ENCODE data around the genes ZMYND15 and AIPL1.

DNA sequence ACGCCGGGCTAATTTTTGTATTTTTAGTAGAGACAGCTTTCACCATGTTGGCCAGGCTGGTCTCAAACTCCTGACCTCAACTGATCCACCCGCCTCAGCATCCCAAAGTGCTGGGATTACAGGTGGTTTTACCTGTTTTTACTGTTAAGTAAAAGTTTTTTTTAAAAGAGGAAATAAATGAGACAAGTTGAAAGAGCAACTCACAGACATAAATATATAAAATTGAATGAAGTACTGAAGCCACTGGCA is 31.9 kb downstream of the UBE2G1 start:
- RAMPAGE, long total RNA, result no peak
- RRBS, result no CpG with 5 or more reads among the region's 3 CpGs

DNA sequence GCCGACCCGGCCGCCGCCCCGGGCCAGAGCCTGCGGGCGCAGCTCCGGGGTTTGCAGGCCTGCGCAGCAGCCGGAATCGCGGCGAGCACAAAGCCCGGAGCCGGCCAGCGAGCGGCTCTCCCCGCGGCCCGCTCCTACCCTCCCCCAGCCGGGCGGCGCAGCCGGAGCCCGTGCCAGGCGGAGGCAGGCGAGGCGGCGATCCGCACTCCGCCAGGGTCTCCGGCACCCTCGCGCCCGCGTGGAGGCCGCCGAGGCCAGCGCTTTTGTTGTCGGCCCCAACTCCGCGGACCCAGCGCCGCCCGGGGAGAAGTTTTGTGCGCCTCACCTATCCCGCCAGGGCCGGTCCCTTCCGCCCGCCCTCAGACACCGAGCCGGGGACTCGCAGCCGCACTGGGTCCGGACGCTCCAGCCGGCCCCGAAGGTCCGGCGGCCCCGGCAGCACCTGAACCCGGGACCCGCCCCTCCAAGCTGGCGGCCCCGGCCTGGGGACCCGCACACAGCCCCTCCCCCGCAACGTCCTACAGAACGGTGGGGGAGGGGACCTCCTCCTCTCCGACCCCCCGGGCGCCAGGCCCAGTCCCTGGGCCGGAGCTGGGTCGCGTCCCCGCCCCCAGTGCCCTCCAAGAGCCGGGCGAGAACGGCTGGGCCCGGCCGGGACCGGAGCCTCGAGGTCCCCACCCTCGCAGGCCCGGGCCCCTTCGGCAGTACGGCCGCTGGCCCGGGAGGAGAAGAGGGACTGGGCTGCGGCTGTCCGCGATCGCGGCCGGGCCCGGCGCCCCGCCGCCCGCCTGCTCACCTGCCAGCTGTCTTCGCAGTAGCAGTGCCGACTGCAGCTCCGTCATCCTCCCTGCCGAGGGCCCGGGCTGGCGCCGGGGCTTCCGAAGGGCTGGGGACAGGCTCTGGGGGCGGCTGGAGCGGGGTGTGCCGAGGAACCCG is 732 bp downstream of the UBE2G1 start:
- RAMPAGE, long total RNA, result no peak
- RRBS, result 2% methylated on average over 61 of the region's 112 CpGs

DNA sequence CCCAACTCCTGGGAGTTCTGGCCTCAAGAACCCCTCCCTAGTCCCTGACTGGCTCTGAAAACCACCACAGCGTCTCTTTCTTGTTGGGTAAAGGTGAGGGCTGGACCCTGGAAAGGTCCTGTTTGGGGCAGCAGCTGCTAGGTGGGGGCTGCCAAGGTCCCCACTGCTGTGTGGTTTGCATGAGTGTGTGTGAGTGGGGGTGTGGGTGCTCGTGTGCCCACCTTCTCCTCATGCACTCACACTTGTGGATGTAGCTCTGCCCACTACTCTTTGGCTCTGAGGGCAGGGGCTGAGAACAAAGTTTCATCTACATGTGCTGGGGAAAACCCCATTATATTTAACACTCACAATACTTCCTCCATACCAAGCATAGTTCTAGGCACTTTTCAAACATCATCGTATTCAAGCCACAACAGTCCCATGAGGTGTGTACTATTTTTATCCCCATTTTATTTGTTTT is 7.1 kb upstream of the SPNS3 start:
- RAMPAGE, long total RNA, result no peak
- RRBS, result no CpG with 5 or more reads among the region's 3 CpGs

GRCh38 chr17:4480475-4481294 is 18.0 kb upstream of the SPNS2 start:
- RAMPAGE, long total RNA, result no peak
- RRBS, result no CpG with 5 or more reads among the region's 13 CpGs

GRCh38 chr17:4522436-4523022 is 23.8 kb downstream of the SPNS2 start:
- RAMPAGE, long total RNA, result no peak
- RRBS, result no CpG with 5 or more reads among the region's 14 CpGs

- RAMPAGE, long total RNA, result no peak
- RRBS, result no CpG with 5 or more reads among the region's 9 CpGs
Observed at GRCh38 chr17:4587102-4587703, 2.9 kb downstream of the SMTNL2 start.

DNA sequence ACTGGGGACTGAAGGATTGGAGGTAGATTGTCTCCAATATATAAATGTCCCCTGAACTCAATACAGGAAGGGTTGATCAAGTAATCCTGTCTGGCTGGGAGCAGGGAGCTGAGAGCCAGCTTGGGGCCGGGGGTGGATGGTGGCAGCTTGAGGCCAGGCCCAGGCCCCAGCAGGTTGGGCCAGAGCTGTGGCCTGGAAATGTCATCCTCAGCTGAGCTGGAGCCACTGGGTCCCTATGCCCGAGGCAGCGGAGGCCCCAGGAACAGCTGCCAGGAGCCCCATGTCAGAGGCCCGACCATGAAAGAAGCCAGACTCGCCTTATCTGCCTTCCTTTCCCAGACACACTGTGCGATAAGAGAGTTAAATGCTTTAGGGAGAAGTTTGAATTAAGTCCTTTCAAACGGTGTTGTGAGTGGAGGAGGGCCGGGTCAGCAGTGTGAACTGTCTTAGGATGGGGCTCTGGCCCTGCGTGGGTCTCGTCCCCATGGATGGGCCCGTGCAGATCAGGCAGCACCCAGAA is 3.5 kb downstream of the SMTNL2 start:
- RAMPAGE, long total RNA, result no peak
- RRBS, result no CpG with 5 or more reads among the region's 11 CpGs

GRCh38 chr17:4599663-4600370 is 15.5 kb downstream of the SMTNL2 start:
- RAMPAGE, long total RNA, result no peak
- RRBS, result 76% methylated on average over 2 of the region's 23 CpGs

DNA sequence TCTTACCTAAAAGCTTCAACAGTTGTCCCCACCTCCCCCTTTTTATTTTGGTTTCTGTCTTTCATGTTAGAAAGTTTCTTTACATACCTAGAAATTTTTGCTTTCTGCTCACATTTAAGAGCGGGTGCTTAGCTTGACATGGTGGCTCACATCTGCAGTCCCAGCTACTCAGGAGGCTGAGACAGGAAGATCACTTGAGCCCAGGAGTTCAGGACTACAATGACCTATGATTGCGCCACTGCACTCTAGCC is 3.3 kb upstream of the MED11 start:
- RAMPAGE, long total RNA, result no peak
- RRBS, result no CpG with 5 or more reads among the region's 2 CpGs

DNA sequence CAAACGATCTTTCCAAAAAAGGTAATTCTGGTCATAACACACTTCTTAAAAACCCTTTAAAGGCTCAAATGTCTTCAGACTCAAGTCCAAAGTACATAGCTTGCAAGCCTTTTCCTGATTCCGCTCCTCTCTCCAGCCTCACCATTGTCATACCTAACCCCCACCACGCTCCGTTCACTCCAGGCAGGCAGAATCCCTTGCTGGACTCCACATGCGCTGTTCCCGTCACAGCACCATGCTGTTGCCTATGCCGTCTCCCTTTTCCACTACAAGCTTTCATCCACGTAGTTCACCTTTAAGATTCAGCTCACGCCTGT is 664 bp upstream of the MED11 start:
- RAMPAGE, long total RNA, result no peak
- RRBS, result no CpG with 5 or more reads among the region's 9 CpGs

GRCh38 chr17:4739499-4739992 is at the start of gene ZMYND15:
TSS of gene ZMYND15 (plus strand) at chr17:4739833.
- RAMPAGE, long total RNA, result no peak
- RRBS, result under 1% methylated on average over 38 of the region's 65 CpGs

DNA sequence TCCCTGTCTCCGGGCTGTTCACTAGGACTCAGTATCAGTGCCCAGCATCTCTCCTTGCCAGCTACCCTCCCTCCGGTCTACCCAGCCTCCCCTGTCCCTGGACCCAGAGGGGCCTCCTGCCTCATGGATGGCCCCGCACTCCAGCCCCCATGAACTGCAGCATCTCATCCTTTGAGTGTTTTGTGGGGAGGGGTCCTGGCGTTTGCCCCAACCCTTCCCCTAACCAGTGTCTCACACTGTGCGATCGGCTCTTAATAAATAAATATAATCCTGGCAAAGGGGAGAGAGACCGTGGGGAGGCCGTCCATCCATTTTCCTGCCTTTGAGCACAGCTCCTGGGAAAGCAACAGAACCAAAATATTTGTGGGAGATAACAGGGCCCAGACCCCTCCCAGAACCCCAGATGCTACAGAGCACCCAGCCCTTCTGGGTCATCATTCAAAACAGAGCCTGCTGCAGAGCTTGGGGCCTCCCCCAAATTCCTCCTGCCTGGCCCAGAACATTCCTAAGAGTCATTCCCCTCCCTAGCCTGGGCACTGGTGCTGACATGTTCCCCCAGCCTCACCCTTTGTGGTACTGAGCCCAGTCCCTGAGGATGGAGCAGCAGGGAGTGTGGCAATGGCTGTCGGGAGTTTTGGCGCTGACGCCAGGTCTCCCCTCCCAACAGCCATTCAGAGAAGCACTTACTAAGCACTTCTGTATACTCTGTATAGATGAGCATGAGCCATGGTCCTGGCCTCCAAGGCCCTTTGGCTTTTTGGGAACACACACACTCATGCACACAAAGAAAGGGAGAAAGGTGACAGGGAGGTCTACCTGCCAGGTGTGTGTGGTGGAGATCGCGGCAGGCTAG is 17.8 kb upstream of the C17orf107 start:
- RAMPAGE, long total RNA, result no peak
- RRBS, result 92% methylated on average over 2 of the region's 13 CpGs

GRCh38 chr17:4897423-4898303 is 1.7 kb upstream of the C17orf107 start:
- RAMPAGE, long total RNA, result no peak
- RRBS, result no CpG with 5 or more reads among the region's 10 CpGs

DNA sequence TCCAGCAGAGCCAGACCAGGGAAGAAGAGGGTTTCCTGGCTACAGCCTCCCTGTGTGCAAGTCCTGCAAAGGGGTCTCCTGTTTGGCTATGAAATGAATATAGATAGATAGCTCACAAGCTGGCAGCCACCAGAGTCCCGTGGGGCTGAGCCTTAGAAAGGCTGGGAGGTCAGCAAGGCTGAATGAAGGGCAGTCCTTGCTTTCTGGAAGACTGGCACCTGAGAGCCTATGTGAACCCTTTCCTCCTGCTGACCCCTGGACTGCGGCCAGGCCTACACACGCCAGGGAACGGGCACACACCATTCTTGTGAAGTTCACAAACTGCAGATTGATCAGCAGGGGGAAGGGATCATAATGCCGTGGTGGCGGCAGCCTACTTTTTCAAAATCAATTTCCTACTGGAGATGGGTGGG is 1.0 kb upstream of the C17orf107 start:
- RAMPAGE, long total RNA, result no peak
- RRBS, result no CpG with 5 or more reads among the region's 6 CpGs

GRCh38 chr17:4940848-4941162 is 737 bp downstream of the RNF167 start:
- RAMPAGE, long total RNA, result no peak
- RRBS, result no CpG with 5 or more reads among the region's 17 CpGs

GRCh38 chr17:4948625-4949322 is 444 bp upstream of the PFN1 start:
- RAMPAGE, long total RNA, result no peak
- RRBS, result 2% methylated on average over 11 of the region's 47 CpGs

DNA sequence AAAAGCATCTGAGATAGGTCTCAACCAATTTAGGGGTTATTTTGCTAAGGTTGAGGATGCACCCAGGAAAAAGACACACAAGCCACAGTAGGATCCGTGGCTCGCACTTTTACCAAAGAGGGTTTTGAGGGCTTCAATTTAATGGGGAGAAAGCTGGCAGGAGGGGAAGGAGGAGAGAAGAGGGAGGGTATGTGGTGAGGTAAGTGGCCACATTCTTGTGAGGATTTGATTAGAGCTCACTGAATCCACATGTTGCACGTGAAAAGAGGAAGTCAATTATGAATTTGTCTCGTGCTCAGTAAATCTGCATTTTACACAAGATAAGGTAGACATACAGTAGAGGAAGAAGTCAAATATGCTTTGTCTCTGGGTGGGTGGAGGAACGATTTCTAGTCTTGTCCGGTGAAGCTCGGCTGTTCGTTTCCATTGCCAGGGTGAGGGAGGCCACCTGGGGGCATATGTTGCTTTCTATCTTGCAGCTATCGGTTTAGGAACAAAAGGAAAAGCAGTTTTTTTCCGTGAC is 876 bp downstream of the ZNF232 start:
- RAMPAGE, long total RNA, result no peak
- RRBS, result no CpG with 5 or more reads among the region's 10 CpGs

GRCh38 chr17:5241936-5242432 is 7.3 kb upstream of the SCIMP start:
- RAMPAGE, long total RNA, result no peak
- RRBS, result no CpG with 5 or more reads among the region's 8 CpGs

GRCh38 chr17:5405389-5405865 is 14.0 kb downstream of the NUP88 start:
- RAMPAGE, long total RNA, result no peak
- RRBS, result no CpG with 5 or more reads among the region's 5 CpGs

- RAMPAGE, long total RNA, result no peak
- RRBS, result 55% methylated on average over 5 of the region's 13 CpGs
Observed at GRCh38 chr17:6434922-6435239, at the start of gene AIPL1. TSS of gene AIPL1 (minus strand) at chr17:6435121.